ENCODE data around the genes REC8, ADCY4 and CMA1.

DNA sequence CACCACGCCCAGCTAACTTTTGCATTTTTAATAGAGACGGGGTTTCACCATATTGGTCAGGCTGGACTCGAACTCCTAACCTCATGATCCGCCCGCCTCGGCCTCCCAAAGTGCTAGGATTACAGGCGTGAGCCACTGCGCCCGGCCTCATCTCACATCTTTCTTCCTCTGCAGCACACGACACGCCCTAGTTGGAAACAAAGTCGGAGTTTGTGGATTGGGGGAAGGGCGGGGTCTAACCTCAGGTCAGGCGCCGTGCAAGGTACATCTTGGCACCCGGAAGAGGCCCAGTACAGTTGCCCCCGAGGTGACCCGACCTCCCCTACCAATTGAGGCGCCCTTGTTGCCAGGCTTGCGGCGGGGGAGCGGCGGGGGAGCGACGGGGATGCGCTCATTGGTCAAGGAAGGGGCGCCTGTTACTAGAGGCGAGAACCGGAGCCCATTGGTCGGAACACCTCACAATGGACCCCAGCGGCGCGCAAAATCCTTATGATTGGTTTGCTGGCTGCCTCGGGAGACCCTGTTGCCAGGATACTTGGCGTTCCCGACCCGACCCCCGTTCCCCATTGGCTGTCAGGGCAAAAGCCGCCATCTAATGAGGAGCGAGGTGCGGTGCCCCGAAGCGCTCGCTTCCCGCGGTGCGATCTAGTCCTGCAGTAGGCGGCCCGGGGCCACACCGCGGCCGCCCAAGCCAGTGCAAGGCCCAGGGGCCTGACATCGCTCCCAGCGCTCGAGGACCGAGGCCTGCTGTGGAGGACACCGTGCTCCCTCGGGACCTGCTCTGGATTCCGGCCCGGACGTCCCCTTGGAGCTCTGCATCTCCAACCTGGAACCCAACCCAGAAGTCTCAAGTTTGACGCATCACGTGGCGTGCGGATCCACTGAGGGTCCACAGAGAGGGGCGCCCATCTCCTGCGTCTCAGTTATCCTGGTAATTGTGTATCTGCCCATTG lies at the start of gene REC8:
Gene REC8 (plus strand): TSS at position 646 of the 953 bp plus-strand sequence.
- PRO-cap = no peak
- RAMPAGE, long total RNA, 2 experiments = start-site peak on the plus strand in 1 of 2 experiments, centred at position 641 of the sequence, 7 reads per replicate

- PRO-cap = bidirectional peak, plus-strand start at chr14:24188386, minus-strand start at chr14:24188225
- RAMPAGE, long total RNA, 2 experiments = no peak in any of the 2 experiments
Observed at GRCh38 chr14:24187949-24188477, 603 bp downstream of the IPO4 start.

DNA sequence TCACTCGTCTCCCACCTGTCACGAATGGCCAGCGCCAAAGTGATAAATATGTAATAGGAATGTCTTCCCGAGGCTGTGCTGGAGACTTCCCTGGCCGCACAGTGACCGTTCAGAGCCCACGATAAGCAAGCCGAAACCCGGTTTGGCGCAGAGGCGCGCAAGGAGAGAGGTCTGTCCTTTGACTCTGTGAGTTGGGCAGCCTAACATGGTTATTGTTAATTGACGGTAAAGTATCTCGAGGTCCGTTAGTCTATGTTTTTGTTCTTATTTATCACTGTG lies 842 bp upstream of the TM9SF1 start:
- PRO-cap = bidirectional peak, plus-strand start at position 140 of the sequence, minus-strand start at position 26 of the sequence; bidirectional peak, plus-strand start outside the sequence, minus-strand start at position 186 of the sequence
- RAMPAGE, long total RNA, 2 experiments = no peak in any of the 2 experiments

GRCh38 chr14:24216719-24217178 lies 883 bp upstream of the MDP1 start:
- PRO-cap = no peak
- RAMPAGE, long total RNA, 2 experiments = no peak in any of the 2 experiments

GRCh38 chr14:24298690-24299536 lies 667 bp downstream of the DHRS1 start:
- PRO-cap = no peak
- RAMPAGE, long total RNA, 2 experiments = start-site peak on the minus strand in 1 of 2 experiments, at chr14:24298960-24299097 at its widest, 6 reads per replicate

DNA sequence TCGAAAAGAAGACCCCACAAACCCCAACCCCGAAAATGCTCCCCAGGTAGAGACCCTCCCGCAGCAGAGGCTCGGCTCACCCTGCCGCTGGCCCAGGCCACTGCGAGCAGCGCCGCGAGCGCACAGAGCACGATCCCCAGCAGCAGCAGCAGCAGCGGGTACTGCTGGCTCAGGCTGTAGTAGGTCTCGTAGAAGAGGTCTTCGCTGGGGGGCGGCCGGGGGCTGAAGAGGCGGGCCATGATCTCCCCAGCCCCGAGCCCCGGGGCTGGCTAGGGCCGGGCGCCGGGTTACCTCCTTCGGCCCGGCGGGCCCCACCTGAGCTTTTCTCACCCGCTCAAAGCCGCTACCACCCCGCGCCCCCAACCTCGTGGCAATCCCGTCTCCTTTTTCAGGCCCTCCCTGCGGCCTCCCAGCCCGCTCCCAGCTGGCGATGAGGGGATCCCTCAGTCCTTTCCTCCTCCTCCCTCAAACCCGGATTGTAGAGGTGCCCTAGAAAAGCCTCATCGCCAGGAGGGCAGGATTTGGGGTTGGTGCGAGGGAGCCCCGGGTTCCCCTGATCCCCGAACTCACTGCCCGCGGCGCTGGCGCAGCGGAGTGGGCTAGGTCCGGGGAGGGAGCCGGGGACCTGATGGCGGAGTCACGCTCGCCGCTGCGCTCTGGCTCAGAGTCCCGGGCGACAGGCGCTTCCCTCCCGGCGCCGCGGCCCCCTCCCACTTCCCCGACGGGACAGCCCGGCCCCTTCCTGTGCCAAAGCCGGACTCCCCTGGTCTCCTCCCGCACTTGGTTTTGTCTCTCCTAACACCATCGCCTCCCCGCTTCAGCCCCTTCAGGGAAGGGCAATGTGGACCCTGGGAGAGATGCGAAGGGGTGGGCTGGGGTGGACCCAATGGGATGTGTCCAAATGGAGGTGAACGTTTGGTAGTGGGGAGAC lies at the start of gene ADCY4:
Gene ADCY4 (minus strand): TSS at position 658 of the 931 bp plus-strand sequence.
- PRO-cap = unidirectional peak, minus-strand start at position 658 of the sequence
- RAMPAGE, long total RNA, 2 experiments = start-site peak on the minus strand in 1 of 2 experiments, centred at position 660 of the sequence, 21 reads per replicate

GRCh38 chr14:24426780-24427542 lies 2.5 kb downstream of the CBLN3 start:
- PRO-cap = unidirectional peak, plus-strand start at chr14:24427107
- RAMPAGE, long total RNA, 2 experiments = no peak in any of the 2 experiments

DNA sequence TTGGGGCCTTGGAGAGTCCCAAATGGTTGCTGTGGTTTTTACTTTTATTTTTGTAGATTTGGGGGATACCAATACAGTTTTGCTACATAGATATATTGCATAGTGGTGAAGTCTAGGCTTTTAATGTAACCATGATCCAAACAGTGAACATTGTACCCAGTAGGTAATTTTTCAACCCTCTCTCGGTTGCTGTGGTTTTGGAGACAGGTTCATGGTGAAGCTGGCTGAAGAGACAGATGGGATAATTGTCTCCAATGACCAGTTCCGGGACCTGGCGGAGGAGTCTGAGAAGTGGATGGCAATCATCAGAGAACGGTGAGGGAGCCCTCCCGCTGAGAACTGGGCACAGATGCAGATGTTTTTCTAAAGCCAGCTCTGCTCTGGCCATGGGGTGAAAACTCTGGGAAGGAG lies 6.1 kb downstream of the KHNYN start:
- PRO-cap = no peak
- RAMPAGE, long total RNA, 2 experiments = no peak in any of the 2 experiments

GRCh38 chr14:24508195-24508448 lies at the start of gene CMA1:
Gene CMA1 (minus strand): TSS chr14:24508265.
- PRO-cap = no peak
- RAMPAGE, long total RNA, 2 experiments = no peak in any of the 2 experiments

DNA sequence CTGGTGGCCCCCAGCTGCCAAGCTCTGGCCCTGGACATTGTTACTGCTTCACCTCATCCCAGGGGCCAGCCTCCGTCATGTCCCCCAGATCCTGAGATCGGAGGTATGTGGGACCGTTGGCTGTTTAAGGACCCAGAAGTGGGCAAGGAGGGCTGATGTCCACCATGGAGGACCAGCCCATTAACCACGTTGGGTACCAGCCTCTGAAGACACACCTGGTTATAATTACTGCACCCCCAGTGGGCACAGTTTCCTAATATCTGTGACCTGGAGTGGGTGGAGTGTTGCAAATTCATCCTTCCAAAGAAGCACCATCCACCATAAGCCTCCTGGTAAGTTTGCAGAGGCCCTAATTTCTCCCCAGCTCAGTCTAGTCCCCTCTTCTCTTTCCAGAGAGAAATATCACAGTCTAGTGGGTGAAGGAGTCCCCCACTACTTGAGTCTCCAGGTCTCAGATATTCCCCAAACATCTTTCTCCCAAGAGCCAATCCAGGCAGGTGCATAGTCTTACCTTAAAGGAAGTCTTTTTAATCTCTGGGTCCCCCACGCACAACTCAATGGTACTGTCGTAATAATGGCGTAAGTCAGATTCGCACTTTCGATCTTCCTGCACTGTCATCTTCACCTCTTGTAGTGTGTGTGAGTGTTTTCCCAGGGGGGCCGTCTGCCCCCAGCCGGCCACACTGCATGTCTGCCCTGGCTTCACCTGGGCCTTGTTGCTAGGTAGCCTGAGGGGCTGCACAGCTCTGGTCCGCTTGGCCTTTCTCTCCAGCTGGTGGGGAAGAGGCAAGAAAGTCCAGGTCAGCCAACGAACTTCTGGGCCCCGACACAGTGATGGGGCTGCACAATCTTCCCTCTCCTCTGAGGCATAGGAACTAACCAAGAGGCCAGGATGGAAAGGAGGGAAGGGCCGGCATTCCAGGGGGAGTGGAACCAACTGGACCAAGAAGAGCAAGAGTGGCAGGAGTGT lies 2.4 kb downstream of the GZMB start:
- PRO-cap = no peak
- RAMPAGE, long total RNA, 2 experiments = no peak in any of the 2 experiments

DNA sequence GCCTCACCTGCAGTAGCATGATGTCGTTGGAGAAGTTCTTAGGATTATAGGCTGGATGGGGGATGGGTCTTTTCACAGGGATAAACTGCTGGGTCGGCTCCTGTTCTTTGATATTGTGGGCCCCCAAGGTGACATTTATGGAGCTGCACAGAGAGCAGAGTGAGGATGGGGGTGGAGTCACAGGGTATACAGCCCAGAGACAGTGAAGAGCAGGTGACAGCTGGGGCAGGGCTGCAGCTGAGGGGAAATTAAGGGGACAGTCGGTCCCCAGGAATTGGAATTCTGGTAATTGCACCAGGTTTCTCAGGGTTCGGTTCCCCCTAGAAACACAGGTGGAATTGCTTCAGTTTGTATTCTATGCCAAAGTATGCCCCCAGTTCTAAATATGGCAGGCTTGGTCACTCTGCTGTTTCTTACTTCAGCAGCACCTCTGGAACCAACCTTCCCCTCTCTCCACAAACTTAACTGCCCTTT lies 1.6 kb downstream of the GZMB start:
- PRO-cap = no peak
- RAMPAGE, long total RNA, 2 experiments = no peak in any of the 2 experiments

DNA sequence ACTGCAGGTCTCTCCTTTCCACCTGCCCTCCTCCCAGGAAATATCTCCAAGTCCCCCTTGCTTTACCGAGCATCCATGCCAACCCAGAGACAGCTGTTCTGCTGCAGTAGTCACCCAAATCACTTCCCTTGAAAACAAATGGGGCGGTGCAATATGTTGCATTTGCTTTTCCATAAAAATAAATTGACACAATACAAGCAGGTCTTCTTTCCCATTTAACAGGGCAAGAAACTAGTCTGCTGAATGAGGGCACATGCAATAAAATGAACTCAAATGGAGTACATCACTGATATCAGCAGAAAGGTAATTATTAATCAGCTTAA lies 175.0 kb upstream of the GZMB start:
- PRO-cap = no peak
- RAMPAGE, long total RNA, 2 experiments = no peak in any of the 2 experiments

DNA sequence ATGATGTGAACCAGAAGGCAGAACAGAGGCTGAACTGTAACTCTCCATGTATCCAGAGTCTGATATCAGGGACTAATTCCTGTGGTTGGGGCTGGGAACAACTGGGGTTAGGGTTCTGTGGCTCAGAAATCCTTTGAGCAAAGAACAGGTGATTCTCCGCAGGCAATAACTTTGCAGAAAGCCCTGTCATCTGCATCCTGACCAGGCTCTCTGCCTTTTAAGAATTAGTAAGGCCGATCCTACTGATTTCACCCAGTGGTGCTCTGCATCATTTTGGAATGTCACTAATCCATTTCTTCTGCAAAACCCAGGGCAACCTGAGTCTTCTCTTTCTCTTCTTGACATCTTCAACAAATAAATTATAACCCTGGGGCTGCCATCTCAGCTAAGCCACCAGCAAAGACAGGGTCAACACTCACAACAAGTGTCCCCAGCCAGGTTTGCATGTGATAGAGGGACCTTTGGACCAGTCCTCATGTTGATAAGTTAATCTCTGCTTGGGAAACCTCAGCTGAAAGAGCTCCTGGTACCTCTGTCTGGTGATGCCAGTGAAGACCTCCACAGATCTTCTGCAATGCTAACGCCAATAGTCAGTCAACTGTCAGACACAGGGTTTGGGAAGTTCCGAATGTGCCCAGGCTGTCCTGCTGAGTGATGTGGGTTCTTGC lies 179.6 kb upstream of the GZMB start:
- PRO-cap = no peak
- RAMPAGE, long total RNA, 2 experiments = no peak in any of the 2 experiments

GRCh38 chr14:24844068-24844496 lies 205.9 kb downstream of the STXBP6 start:
- PRO-cap = no peak
- RAMPAGE, long total RNA, 2 experiments = no peak in any of the 2 experiments

GRCh38 chr14:24880053-24880419 lies 169.9 kb downstream of the STXBP6 start:
- PRO-cap = no peak
- RAMPAGE, long total RNA, 2 experiments = no peak in any of the 2 experiments

DNA sequence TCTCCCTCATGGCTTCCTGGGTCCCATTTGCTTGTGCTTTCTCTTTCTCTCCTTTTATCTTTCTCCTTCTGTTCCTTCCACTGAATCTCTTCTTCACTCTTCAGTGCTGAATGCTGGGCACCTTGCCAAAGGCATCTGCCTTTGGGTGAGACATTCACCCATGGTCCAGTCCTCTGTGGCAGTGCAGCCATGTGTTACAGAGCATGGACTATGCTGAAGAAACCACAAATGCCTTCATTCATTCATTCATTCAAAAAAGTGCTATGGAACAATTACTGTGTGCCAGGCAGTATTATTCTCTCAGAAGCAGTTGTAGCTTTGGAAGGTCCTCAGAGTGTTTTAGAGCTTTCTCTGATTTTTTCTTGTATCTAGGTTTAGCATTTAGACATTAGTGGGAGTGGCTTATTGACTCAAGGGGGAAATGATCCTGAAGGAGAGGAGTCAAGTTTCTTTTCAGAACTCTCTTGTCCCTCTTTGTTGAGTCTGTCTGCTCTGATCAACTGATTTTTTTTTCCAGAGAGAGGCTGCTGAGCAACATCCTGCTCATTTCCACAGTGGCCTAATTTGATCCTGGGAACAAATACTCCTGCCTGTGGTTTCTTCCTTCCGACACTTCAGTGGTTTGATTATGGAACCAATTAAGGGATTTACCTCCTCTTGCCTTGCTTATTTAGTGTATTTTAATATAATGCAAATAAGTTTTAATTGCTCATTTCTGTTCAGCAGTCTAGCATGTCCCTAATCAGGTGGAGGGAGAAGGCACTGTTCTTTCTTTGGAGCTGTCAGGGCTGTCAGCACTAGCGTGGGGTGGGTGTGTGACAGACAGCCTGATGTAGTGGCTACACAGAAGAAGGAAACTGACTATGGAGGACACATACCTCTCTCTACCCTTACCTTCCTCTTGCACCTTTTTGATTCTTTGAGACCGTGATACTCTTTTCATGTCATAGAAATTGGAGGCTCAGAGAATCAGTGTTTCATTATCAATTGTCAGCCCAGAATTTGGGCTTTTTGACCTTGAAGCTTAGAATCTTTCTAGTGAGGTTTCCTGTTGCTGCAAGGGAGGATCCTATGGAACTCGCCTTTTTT lies 344.8 kb upstream of the STXBP6 start:
- PRO-cap = no peak
- RAMPAGE, long total RNA, 2 experiments = no peak in any of the 2 experiments

DNA sequence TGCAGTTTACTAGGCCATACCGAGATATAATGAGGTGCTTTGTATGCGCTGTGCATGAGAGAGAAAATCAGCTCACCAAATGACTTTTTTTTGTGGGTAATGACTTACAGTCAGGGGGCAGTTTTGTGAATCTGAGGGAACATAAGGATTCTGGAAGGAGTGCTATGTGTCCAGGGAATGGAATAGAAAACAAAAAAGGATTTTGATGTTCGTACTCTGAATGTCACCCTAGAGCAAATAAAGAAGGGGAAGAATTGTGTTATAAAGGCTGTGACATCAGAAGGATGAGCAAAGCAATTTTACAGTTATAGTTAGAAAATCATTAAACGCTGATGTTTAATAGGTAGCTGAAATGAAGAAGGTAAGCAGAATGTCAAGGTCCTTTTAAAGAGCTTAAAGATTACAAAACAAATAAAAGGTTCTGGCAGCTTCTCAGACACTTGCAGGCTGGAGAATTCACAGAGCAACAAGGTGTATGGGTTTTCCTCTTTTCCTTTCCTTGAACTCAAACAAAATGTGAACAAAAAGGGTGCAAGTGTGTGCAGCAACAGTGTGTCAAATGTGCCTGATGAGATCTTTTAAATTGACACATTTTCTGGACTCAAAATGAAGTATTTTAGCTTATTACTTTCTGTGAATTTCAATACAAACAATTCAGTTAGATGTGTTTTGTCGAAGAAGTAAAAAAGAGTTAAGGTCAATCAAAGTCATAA lies 247.6 kb upstream of the NOVA1 start:
- PRO-cap = no peak
- RAMPAGE, long total RNA, 2 experiments = start-site peak on the plus strand in 1 of 2 experiments, centred at position 428 of the sequence, 26 reads per replicate

- PRO-cap = no peak
- RAMPAGE, long total RNA, 2 experiments = no peak in any of the 2 experiments
Observed at GRCh38 chr14:29636075-29636678, 291.5 kb downstream of the PRKD1 start.

- PRO-cap = no peak
- RAMPAGE, long total RNA, 2 experiments = start-site peak on the minus strand in 1 of 2 experiments, at chr14:29638496-29638776 at its widest, 6 reads per replicate
Observed at GRCh38 chr14:29638238-29639029, 289.2 kb downstream of the PRKD1 start.

- PRO-cap = no peak
- RAMPAGE, long total RNA, 2 experiments = no peak in any of the 2 experiments
Observed at GRCh38 chr14:30473922-30474771, 84.8 kb upstream of the G2E3 start.

Measured in body of pancreas (tissue), 2 donors.